ENCODE measurements around a stretch of chr6.

GRCh38 chr6:167647132-167648275 is 179.2 kb upstream of the AFDN start:
- CAGE, long polyA plus RNA = no peak
- RRBS = no CpG with 5 or more reads among the region's 21 CpGs

GRCh38 chr6:167682579-167683592 is 143.8 kb upstream of the AFDN start:
- CAGE, long polyA plus RNA = no peak
- RRBS = no CpG with 5 or more reads among the region's 16 CpGs

GRCh38 chr6:167693551-167693897 is 133.2 kb upstream of the AFDN start:
- CAGE, long polyA plus RNA = no peak
- RRBS = no CpG with 5 or more reads among the region's 8 CpGs

DNA sequence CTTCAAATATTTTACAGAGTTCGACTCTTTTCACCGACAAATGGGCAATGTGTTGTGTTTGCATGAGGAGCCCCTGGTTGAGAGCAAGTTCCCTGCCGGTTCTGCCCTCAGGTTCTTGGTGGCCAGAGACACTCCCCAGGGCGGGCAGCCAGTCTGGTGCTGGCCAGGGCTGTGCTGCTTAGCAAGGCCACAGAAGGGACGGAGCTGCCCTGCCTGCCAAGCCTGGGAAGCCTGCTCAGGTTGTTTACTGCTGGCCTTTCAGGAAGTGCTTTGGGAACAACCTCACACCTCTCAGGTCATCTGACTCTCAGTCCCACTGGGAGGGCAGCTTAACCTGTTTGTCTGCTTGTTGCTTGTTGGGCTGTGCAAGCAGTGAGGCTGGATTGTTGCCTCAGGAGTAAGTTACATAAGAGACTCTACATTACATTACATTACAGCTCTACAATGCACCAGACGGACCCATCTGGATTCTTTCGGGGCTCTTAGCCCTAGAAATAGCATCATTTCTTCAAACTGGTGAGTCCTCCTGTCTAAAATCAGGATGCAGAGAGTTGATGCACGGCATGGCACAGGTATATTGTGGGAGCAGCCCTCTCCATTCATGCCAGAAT is 75.7 kb upstream of the AFDN start:
- CAGE, long polyA plus RNA = no peak
- RRBS = no CpG with 5 or more reads among the region's 8 CpGs

DNA sequence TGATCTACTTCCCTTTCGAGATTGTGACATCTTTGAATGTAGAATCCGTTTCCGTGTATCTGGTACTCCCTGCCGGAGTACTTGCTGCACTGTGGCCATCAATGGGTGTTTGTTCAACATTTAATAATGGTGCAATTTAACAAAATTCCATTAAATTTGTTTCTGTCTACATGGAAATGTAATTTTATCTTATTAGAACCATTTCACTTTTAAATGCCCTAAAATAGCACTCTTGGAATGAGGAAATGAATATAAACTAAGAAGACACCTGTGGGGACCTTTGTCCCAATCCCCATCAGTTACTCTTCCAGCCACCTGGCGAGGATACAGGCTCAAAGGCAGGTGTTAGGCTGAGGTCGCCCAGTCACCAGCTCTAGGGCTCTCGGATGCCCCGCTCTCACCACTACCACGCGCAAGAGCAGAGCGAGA is 38.9 kb upstream of the AFDN start:
- CAGE, long polyA plus RNA = no peak
- RRBS = no CpG with 5 or more reads among the region's 11 CpGs

GRCh38 chr6:167788285-167788675 is 38.4 kb upstream of the AFDN start:
- CAGE, long polyA plus RNA = no peak
- RRBS = no CpG with 5 or more reads among the region's 15 CpGs

DNA sequence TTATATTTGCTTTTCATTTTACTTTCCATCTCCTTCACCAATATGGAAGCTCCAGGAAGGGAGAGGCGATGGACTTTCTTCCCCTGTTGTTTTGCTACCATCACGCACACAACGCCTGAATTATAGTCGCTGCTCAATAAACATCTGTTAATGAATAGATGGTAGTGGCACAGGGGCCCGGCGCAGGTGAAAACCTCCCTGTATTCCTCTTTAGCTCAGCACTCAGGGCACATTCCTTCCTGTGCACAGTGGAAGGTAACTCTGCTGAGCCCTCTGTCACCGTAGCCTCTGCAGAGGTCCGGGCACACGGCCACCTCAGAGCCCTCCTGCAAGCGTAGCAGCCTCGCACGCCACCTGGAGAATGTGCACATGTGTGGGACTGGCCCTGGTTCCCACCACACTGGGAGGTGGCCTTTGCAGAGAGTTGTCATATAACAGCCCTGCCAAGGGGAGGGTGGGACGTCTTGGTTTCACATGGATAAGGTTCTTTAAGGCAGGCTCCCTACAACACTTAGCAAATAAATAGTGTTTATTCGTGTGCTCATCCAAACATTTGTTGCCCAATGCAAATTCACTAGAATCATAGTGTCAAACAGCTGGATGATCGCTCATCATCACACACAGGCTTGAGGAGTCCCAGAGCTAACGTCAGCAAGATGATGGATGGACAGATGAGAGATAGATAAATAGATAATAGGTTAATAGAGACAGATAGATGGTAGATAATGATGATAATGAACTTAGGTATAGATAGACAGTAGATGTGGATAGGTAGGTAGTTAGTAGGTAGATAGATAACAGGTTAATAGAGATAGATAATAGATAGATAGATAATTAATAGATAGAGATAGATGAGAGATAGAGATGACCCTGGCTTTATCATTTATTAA is 32.3 kb upstream of the AFDN start:
- CAGE, long polyA plus RNA = no peak
- RRBS = no CpG with 5 or more reads among the region's 16 CpGs

GRCh38 chr6:167907716-167908420 is 81.2 kb downstream of the AFDN start:
- CAGE, long polyA plus RNA = no peak
- RRBS = no CpG with 5 or more reads among the region's 5 CpGs

DNA sequence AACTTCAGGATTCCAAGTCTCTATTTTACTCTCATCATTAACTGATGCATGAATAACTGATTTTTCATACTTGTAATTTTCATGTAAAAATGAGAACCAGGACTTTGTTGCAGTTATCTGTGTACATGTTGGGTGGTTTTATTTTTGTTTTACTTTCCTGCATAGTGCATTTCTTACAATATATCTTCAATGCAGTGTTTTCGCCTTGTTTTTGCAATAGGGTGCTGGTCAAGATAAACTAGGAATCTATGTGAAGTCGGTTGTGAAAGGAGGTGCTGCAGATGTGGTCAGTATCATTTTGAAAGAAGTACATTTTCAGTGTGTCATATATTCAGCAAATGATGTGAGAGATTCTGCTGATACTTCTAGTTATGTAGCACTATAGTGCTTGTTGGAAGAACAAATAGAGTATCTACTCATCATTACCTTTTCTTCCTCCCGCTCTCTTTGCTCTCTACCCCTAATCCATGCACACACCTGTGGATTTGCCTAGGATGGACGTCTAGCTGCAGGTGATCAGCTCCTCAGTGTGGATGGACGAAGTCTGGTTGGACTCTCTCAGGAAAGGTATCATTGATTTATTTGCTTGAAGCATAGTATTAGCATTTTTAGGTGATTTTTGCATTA is 54.4 kb upstream of the KIF25 start:
- CAGE, long polyA plus RNA = no peak
- RRBS = no CpG with 5 or more reads among the region's 5 CpGs

- CAGE, long polyA plus RNA = no peak
- RRBS = 15% methylated on average over 6 of the region's 14 CpGs
These were observed 9.3 kb upstream of the FRMD1 start for GRCh38 chr6:168088131-168088807.

- CAGE, long polyA plus RNA = no peak
- RRBS = no CpG with 5 or more reads among the region's 10 CpGs
These were observed 4.0 kb downstream of the DACT2 start for GRCh38 chr6:168315430-168316219.

GRCh38 chr6:168607463-168608193 is 166.6 kb downstream of the SMOC2 start:
- CAGE, long polyA plus RNA = no peak
- RRBS = no CpG with 5 or more reads among the region's 19 CpGs

DNA sequence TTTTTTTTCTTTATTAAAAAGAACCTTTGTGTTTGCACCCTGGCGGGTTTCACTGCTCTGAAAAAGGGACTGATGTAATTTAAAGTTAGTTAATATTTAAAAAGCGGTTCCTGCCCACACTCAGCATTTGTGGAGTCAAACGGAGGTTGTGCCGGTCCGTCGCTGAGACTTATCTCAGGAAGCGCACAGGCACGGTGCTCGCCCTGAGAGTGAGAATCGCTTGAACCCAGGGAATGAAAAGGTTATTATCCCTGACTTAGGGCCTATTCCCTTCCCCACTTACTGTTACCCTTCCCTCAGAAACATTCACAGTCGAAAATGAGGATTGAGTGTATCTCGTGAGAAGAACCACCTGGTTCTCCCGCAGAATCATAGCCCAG is 366.6 kb downstream of the THBS2 start:
- CAGE, long polyA plus RNA = no peak
- RRBS = no CpG with 5 or more reads among the region's 13 CpGs

DNA sequence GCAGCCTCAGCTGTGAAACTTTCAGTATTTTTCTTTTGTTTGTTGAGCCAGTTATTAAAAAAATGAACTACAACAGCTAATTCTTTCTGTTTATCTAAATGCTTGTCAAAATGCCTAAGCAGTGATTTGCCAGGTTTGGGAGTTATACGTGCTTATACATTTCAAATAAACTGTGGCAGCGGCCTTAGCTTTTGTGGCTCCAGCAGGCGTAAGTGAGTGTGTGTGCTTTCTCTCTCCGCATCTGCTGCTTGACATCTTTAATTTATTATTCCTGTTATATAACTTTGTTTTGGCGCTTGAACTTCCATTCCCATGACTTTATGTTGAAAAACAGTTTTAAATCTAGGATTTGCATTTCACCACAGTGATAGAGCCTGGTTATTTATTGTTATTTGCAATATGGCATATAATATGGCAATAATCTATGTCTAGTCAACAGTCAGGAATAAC is 303.5 kb downstream of the THBS2 start:
- CAGE, long polyA plus RNA = no peak
- RRBS = no CpG with 5 or more reads among the region's 5 CpGs

DNA sequence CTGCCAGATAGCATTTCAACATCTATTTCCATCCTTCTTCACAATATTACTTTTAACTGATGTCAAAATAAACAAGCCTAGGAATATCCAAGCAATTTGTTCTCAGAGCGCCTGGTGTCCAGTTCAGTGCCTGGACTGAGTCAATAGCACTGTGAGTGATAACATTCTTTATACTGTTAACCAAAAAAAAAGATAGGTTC is 182.7 kb downstream of the THBS2 start:
- CAGE, long polyA plus RNA = no peak
- RRBS = no CpG with 5 or more reads among the region's 1 CpG

GRCh38 chr6:169427779-169428357 is 174.2 kb upstream of the THBS2 start:
- CAGE, long polyA plus RNA = no peak
- RRBS = no CpG with 5 or more reads among the region's 13 CpGs

- CAGE, long polyA plus RNA = no peak
- RRBS = 73% methylated on average over 23 of the region's 69 CpGs
These were observed 124.6 kb downstream of the WDR27 start for GRCh38 chr6:169576975-169577854.

GRCh38 chr6:169620380-169620647 is 81.5 kb downstream of the WDR27 start:
- CAGE, long polyA plus RNA = no peak
- RRBS = no CpG with 5 or more reads among the region's 3 CpGs

- CAGE, long polyA plus RNA = no peak
- RRBS = no CpG with 5 or more reads among the region's 6 CpGs
These were observed 48.1 kb downstream of the WDR27 start for GRCh38 chr6:169653684-169654135.

- CAGE, long polyA plus RNA = no peak
- RRBS = no CpG with 5 or more reads among the region's 11 CpGs
These were observed 38.2 kb downstream of the WDR27 start for GRCh38 chr6:169663393-169664231.

Measured in AG04450 (cell line).